Measurements from ENCODE around the gene PCGF3.

GRCh38 chr4:51301-52099, 1.6 kb upstream of the ZNF595 start:
- PRO-cap: no peak

DNA sequence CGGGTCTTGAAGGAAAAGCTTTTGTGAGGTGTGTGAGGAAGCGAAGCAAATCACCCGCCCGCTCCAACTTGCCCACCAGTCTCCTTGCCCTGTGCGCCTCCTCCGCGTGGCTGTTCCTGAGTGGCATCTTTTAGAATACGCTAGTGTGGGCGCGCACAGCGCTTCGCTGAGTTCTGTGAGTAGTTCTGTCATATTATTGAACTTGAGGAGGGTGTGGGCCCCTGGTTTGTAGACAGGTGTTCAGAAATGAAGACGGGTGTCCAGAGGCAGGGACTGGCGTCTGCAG, 769 bp downstream of the ZNF141 start:
- PRO-cap: no peak

DNA sequence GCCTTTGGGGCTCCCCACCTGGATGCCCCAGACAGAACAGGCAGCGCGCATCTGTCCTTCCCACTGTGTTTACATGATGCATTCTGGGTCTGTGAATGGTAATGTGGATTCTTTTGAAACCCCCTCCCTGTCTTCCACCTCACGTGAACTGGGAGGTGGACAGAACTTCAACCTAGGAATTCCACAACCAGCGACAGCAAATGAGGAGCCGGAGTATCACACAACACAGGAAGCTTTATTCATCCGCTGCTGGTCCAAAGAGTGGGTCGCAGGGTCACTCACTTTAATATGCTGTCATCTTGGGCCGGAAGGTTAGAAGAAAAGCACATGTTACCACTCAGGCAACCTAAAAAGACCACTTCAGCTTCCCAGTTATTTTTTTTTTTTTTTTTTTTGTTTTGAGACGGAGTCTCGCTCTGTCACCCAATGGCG, 1.8 kb downstream of the ATP5ME start:
- PRO-cap: no peak

- PRO-cap: bidirectional peak, plus-strand start at chr4:705784, minus-strand start at chr4:705564
These were observed at the start of gene PCGF3 for GRCh38 chr4:705270-706514. Gene PCGF3 (plus strand): TSS chr4:705832.

DNA sequence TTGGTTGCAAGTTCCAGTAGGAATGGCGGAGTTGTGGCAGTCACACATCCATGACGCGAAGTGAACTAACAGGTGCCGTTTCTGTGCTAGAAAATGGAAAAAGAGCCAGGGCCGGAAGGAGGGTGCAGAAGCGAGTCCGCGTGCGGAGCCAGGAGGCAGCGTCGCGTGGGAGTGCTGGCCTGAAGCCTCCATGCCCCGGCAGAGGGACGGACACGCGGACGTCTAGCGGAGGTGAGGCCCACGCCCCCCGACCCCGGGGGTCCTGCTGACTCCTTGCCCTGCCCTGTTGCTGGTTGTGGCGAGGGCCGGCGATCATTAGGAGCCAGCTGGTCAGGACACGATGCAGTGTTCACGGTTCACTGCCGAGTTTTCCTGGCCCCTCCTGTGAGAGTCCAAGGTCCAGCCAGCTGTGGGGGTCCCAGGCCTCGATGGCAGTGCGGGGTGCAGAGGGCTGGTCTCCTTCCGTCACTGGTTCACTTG, 25.3 kb downstream of the PCGF3 start:
- PRO-cap: no peak

DNA sequence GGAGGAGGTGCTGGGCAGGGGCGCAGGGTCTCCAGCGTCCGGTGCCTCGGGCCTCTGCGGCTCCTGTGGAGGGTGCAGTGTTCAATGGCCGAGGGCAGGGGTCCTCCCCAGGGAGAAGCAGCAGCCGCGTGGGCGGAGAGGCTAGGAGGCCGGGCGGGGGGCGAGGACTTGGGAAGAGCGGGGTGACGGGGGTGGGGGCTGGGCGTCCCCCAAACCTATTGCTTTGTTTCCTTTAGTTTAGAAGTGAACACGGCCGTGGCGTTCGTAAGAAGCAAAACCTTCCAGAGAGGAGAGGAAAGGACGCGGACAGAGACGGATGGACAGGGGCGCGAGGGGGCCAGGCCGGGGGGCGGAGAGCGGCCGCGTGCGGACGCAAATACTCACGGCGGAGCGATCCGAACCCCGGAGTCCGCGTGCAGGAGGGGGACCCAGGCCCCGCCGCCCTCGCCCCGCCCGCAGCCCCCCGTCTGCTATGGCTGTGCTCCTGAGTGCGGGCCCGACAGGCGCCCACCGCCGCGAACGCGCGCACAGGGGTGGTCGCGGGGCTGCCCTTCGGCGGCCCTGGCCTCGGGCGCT, 40.2 kb downstream of the CPLX1 start:
- PRO-cap: no peak

DNA sequence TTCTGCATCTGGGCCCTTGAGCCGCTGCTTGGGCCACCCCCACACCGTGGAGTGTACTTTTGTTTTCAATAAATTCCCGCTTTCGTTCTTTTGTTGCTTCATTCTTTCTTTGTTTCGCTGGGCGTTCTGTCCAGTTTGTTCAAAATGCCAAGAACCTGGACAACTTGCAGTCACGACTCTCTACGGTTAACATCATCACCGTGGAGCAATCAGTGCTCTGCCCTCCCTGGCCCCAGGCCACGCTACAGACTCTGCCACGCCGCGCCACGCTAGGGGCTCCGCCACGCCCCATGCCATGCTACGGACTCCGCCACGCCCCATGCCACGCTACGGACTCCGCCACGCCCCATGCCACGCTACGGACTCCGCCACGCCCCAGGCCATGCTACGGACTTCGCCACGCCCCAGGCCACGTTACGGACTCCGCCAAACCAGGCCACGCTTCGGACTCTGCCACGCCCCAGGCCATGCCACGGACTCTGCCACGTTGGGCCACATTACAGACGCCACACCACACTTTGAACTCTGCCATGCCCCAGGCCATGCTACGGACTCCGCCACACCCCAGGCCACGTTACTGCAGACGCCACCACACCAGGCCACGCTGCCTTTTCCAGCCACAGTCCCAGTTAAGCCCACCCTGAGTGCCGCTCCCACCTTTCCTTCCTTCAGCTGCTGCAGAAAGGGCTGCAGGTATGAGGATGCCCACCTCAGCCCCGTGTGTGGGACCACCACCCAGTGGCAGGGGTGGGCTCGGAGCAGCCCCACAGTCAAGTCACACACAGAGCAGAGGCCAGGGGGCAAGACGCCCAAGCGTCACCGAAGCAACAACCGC, 26.7 kb downstream of the GAK start:
- PRO-cap: no peak

- PRO-cap: no peak
These were observed 12.7 kb downstream of the GAK start for GRCh38 chr4:919323-919997.

DNA sequence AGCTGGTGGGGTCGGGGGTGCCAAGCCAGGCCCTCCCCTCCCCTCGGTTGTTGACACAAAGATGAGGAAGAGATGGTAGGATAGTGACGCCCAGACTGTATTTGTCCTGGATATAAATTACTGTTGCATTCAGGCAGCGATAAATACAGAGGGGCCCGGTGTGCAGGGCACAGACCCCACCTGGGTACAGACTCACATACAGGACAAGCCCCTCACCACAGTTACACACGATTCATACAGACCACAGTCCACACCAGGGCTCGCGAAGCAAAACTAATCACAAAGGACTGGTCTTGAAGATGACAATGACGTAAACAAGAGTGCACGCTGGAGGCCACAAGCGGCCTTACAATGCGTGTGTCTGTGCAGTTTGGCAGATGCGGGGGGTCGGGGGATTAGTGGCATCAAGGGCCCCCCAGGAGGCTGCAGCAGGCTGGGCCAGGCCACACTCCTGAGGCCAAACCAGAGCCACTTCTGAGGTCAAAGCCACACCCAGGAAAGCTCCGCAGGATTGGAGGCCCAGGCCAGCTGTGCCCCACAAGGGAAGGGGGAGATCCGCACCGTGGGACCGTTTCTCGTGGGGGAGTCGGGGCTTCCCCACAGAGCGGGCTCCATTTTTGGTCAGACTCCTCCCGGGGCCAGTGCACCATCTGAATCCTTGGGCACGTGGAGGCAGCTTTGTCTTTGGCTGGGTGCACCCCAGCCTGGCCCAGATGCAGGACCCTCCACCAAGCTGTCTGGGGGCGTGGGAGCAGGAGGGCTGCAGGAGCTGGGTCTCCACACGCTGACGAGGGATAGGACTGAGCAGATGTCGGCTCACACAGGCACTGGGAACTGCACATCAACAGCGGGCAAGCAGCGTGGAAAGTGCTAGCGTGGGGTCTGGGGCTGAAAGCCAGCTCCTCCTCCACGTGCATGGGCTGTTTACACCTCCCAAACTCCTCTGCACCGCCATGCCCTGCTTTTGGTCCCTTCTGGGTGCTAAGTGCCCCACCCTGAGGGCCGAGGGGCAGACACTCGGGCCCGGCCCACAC, 14.2 kb downstream of the DGKQ start:
- PRO-cap: no peak

DNA sequence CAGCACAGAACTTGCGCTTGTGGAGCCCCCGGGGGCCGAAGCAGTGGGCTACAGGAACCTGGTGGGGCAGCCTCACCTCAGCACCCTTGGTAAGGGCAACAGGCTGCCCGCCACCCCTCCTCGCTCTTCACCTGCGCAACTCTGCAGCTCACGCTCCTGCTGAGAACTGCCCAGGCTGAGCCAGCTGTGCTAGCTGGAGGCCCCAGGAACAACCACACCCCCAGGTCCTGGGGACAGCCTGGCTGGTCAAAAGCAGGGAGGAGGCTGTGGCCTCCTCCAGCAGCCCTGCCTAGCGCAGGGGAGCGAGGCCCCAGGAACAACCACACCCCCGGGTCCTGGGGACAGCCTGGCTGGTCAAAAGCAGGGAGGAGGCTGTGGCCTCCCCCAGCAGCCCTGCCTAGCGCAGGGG, 4.5 kb downstream of the DGKQ start:
- PRO-cap: unidirectional peak, minus-strand start at position 140 of the sequence

- PRO-cap: no peak
These were observed 2.9 kb downstream of the DGKQ start for GRCh38 chr4:970079-971302.

GRCh38 chr4:1002242-1002686, 9.1 kb upstream of the SLC26A1 start:
- PRO-cap: no peak

DNA sequence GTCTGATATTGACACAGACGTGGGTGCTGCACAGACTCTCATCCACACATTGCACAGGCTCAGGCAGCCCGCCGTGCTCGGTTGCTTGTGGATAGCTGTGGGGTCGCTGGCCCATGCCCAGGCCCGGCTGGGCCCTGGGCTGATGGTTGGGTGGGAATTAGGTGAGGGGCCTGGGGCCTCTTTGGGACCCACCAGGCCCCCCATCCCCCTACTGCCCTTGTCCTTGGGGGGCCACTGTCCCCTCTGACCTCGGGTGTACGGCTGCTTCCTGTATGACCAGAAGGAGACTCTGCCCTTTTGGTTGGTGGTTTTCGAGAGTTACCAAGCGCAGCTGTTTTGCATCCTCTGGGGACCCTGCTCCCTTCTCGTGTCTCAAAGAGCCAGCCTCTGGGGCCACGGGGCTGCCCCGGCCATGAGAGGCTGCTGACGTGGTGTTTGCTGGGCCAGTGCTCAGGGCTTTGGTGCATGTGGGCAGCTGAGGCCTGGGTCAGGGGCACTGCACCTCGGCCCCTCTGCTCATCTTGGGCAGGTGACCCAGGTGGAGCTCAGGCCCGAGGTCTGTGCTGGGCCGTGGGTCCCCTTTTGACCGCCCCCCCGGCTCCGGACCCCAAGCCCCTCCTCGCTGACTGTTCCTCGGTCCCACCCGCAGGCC, 10.3 kb downstream of the FGFRL1 start:
- PRO-cap: no peak

DNA sequence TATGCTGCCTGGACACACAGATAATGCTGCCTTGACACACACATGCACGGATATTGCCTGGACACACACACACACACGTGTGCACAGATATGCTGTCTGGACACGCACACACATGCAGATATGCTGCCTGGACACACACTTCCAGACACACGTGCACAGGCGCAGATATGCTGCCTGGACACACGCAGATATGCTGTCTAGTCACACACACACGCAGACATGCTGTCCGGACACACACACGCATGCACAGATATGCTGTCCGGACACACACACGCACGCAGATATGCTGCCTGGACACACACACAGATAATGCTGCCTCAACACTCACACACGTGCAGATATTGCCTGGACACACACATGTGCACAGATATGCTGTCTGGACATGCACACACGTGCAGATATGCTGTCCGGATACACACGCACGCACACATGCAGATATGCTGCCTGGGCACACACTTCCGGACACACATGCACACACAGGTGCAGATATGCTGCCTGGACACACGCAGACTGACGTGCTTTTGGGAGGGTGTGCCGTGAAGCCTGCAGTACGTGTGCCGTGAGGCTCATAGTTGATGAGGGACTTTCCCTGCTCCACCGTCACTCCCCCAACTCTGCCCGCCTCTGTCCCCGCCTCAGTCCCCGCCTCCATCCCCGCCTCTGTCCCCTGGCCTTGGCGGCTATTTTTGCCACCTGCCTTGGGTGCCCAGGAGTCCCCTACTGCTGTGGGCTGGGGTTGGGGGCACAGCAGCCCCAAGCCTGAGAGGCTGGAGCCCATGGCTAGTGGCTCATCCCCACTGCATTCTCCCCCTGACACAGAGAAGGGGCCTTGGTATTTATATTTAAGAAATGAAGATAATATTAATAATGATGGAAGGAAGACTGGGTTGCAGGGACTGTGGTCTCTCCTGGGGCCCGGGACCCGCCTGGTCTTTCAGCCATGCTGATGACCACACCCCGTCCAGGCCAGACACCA, 14.7 kb downstream of the FGFRL1 start:
- PRO-cap: no peak

DNA sequence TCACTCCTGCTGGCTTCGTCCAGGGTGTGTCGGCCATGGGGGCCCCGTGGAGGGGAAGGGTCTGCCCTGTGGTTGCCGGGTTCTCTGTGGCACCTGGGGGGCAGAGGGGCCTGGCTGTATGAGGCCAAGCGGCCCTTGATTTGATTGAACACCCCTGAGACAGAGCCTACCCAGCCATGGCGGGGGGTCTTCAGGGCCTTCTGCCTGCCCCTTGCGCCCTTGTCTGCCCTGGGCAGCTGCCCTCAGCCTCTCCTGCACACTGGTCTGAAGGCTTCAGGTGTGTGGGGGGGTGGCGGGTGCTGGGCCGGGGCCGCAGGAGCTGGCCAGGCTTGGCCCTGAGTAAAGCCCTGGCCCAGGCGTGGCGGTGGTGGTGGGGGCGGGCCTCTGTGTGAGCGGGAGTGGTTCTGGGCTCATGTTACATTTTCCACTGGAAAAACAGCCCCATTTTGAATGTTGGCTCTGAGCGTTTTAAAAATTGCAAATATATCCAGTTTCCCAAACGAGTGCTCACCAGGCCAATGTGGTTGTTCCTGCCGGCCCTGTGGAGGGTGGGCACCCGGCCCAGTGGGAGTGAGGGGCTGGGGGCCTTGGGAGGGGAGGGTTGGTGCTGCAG, 28.0 kb downstream of the FGFRL1 start:
- PRO-cap: unidirectional peak, plus-strand start at position 294 of the sequence

DNA sequence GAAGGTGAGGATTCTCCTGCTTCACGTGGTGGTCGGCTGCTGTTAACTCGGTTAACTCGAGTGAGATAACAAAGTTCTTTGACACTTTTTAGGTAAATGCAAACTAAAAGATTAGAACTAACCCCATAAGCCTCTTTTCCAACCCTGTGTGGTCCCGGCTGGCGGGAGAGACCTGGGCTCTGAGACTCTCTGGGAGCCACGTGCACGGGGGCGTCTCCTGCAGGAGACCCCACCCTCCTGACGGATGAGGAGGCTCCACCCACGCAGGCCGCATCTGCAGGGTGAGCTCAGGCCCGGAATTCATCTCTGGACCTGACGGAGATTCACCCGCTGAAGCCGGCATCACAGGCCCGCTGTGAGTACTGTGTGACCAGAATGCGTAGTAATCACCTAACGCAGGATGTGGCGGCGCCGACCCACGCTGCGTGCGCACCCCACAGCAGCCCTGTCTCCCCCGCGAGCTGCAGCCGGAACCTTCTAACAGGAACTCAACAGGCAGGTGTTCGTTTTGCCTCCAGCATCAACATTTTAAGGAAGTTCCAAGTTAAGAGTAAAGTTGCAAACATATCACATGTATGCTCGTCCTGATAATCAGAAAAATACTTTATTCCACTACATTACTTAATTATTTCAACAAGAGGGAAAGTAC, 44.4 kb downstream of the FGFRL1 start:
- PRO-cap: unidirectional peak, minus-strand start at position 357 of the sequence

DNA sequence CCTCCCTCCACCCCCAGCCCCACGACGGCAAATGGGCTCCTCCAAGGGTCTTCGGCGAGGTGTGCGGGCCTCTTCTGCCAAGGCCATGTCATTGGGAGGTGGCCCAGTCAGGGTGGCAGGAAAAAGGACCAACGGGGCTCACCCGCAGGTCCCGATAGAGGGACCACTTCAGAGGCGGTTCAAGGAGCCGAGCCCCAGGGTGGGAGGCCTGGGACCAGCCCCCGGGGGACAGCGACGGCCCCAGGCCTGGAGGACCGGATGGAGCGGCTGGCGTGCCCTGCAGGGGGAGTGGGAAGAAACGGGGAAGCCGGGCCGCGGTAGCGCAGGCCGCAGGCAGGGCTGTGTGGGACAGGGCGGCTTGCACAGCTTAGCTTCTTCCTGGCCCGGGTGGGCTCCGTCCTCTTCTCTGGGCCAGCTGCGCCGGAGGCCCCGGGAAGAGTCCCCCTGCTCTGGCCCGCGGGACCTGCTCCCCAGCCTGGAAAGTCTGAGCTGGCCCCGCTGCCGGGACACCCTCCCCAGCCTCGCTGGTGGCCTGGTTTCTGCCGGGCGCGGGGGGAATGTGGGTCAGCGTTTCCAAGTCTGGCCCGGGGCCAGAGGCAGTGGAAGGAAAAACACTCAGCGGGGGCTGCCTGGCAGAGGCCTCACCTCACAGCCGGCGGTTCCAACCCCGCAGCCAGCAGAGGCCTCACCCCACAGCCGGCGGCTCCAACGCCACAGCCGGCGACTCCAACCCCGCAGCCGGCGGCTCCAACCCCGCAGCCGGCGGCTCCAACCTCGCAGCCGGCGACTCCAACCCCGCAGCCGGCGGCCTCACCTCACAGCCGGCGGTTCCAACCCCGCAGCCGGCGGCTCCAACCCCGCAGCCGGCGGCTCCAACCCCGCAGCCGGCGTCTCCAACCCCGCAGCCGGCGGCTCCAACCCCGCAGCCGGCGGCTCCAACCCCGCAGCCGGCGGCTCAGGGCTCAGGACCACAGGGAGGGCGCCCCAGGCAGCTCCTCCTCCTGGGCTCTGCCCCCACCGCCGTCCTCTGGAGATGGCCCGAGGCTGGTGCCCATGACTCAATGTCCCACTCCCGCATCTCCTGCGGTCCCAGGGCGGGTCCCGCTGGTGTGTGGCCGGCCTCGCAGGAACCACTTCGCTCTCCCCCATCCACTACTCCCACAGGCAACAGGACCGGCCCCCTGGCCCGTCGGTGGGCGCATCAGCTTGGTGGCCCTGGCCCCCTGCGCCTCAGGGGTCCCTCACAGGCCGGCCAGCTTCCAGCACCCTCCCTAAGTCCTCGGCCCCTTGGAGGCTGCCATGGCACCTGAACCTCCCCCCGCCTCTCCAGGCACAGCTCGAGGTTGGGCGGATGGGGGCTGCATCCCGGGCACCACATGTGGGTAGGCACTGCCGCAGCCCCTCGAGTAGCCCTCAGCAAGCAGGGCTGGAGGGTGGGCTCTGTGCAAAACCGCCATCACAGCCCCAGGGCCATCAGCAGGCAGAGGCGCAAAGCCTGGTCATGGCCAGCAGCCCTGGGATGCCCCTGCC, 22.4 kb upstream of the SPON2 start:
- PRO-cap: unidirectional peak, plus-strand start at position 294 of the sequence; bidirectional peak, plus-strand start at position 683 of the sequence, minus-strand start at position 408 of the sequence

GRCh38 chr4:1209051-1209513, 36.7 kb upstream of the SPON2 start:
- PRO-cap: no peak

DNA sequence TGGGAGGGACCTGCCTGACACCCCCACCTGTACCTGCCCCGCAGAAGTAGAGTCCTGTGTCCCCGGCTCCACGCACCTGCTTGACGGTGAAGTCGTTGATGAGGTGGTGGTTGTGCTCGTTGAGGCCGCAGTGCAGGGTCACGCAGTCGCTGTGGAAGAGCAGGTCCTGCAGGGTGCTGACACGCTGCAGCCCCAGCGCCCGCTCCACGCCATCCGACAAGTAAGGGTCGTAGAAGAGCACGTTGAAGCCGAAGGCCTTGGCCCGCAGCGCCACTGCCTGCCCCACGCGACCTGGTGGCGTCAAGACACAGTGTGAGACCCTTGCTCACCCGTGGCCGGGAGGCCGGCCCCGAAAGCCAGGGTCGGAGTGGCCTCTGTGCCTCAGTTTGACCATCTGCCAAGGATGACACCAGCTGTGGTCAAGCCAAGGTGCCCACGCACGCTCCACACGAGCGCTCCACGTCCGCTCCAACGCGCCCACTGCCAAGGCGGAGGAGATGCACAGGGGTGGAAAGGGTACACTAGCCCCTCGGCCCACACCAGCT, 32.9 kb downstream of the CTBP1 start:
- PRO-cap: no peak

DNA sequence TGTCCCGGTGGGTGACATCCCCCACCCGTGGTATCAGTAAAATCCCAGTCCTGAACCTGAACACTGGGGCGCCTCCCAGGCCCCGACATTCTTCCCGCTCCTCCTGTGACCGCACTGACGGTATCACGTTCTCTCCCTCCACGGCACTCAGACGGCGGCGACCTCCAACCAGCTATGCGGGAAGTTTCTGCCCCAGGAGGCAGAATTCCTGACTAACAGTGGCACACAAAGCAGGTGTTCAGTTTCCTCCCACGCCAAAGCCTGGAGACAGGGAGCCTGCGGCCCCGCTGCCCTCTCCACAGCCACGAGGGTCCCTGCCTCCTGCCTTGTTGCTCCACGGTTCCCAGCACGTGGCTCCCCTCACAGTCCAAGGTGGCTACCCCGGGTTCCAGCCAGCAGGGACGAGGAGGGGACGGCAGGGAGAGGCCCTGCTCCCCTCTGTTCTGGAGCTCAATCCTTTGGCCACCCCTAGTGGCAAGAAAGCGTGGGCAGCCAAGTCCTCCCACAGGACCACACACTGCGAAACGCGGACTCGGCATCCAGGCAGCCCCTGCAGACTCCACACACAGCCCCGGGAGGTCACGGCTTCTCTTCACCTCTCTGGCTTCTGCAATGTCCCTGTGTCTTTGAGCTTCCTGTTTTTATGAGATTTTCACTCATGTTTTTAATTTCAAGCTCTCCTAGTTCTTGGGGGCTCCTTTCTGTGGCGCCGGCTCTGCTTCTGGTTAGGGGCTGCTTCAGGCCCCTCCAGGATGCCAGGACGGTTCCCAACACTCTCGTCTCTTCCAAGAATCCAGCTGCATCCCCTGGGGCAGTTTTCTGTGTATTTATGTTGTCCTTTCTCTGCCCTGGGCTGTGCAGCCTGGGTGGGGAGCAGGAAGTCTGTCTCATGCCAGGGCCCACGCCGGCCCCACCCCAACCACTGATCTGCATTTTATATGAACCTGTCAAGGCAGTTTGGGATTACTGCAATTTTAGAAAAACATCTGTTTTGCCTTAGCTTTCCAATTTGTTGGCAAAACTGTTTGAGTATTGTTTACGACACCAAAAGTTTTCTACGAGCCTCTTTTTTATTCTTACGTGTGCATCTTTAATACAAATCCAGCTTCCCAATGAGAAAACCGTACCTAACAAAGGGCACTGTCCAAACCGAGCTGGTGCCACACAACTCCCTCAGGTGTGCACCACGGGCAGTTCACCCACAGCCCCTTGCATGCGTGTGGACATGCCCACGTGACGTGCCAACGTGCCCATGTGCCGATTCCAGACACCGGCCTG, 14.9 kb downstream of the CTBP1 start:
- PRO-cap: no peak

Measured in left lung (tissue), 1 donor.